ENCODE measurements around a stretch of chr4.

DNA sequence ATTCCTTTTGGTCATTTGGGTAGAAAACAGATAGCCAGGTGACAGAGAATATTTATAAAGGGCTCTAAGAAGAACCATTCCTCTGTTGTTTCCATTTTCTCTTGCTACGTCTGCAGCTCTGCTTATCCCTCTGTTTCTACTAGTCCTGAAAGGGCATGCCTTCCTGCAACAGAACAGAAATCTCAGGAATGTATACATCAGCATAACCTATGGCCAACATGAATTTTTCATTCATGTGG is 15.3 kb upstream of the JADE1 start:
- PRO-cap, result no peak
CAGE:
- cytosol, long polyA plus RNA, result no peak
- long polyA plus RNA, result no peak
- nucleus, long polyA plus RNA, result no peak

DNA sequence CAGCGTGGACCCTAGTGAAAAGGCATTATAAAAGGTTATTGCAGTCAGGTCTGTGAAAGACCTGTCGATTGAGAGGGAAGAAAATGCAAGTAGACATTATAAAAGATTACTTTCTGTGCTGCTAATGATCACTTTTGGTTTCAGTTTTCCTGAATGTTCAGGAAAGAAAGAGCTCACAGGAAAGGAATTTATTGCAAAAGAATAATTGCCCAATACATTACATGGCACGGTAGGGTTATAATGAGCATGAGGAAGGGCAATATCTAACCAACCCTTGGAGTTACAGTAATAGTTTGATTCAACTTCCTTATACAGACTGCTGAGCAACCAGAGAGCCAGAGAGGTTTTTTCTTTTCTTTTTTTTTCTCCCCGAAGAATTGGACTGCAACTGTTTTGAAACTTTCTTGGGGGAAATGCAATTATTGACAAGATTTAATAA is 246.9 kb downstream of the C4orf33 start:
- PRO-cap, result no peak
CAGE:
- cytosol, long polyA plus RNA, result no peak
- long polyA plus RNA, result no peak
- nucleus, long polyA plus RNA, result no peak

DNA sequence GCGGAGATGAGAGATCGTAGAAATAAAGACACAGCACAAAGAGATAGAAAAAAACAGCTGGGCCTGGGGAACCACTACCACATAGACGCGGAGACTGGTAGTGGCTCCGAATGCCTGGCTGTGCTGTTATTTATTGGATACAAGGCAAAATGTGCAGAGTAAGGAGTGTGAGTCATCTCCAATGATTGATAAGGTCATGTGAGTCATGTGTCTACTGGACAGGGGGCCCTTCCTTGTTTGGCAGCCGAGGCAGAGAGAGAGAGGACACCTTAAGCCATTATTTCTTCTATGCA is 921.8 kb upstream of the PCDH10 start:
- PRO-cap, result no peak
CAGE:
- cytosol, long polyA plus RNA, result no peak
- long polyA plus RNA, result no peak
- nucleus, long polyA plus RNA, result no peak

- PRO-cap, result no peak
CAGE:
- cytosol, long polyA plus RNA, result no peak
- long polyA plus RNA, result no peak
- nucleus, long polyA plus RNA, result no peak
Observed at GRCh38 chr4:136395245-136395775, 1137.0 kb downstream of the PCDH18 start.

GRCh38 chr4:138112660-138113656 is 129.2 kb downstream of the SLC7A11 start:
- PRO-cap, result no peak
CAGE:
- cytosol, long polyA plus RNA, result no peak
- long polyA plus RNA, result no peak
- nucleus, long polyA plus RNA, result no peak

GRCh38 chr4:138666436-138666930 is 349.1 kb upstream of the NOCT start:
- PRO-cap, result no peak
CAGE:
- cytosol, long polyA plus RNA, result no peak
- long polyA plus RNA, result no peak
- nucleus, long polyA plus RNA, result no peak

- PRO-cap, result no peak
CAGE:
- cytosol, long polyA plus RNA, result no peak
- long polyA plus RNA, result no peak
- nucleus, long polyA plus RNA, result no peak
Observed at GRCh38 chr4:138911801-138912314, 103.7 kb upstream of the NOCT start.

- PRO-cap, result no peak
CAGE:
- cytosol, long polyA plus RNA, result no peak
- long polyA plus RNA, result no peak
- nucleus, long polyA plus RNA, result no peak
Observed at GRCh38 chr4:138912366-138913121, 103.0 kb upstream of the NOCT start.

DNA sequence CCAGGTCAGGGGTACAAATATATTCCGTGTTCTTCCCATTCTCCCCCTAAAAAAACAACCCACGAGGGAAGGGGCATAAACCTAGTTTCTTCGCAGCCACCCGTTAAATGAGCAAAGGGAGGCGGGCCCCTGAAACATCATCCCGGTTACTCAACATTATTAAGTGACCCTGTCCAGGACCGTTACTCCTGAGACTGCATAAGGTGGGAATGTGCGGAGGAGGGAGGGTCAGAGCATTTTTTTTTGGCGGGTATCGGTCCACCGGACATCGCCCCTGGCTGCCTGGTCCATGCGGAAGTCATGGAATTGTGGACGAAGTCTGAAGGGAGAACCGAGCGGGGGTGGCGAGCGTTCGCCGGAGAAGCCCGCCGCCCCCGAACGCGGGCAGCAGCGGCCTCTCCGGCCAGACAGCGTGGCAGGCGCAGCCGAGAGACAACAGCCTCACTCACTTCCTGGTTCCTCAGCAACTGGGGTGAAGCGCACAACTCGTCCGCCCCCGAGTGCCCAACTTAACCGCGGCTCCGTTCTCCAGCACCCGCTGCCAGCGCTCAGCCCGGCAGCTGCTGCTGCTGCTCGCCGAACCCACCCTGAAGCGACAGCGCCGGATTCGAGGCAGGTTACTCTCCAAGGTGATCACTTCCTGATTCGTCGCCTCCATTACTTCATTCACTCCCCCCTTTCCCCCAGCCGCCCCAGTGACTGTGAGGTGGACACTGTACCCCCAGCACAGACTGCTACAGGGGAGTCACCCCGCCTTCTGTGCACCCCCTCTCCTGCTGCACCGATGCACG is 67.9 kb downstream of the NOCT start:
- PRO-cap, result no peak
CAGE:
- cytosol, long polyA plus RNA, result start-site peak on the plus strand centred at position 183 of the sequence, 17 bp wide, 15 and 22 reads in 2 replicates; start-site peak on the plus strand centred at position 279 of the sequence, 31 bp wide, 35 and 25 reads in 2 replicates
- long polyA plus RNA, result no peak
- nucleus, long polyA plus RNA, result start-site peak on the plus strand centred at position 213 of the sequence, 163 bp wide, 14 and 67 reads in 2 replicates

DNA sequence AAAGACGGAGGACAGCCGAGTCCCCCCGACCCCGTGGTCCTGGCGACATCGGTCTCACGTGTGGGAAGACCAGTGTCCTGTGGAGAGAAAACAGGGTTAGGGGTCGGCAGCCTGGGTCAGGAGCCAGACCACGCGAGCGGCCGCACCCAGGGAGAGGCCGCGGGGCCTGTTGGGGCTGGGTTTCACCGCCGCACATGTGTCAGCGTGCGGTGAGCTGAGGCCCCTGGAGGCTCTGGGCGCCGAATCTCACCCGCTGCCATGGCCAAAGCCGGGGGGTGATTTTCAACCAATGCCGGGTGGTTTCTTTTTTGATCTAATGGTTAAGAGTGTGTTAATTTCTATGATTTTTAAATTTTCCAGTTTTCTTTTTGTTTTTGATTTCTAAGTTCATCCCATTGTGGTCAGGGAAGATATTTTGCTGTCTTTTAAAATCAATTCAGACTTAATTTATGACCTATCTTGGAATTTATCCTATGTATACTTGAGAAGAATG is 17.7 kb upstream of the RAB33B start:
- PRO-cap, result no peak
CAGE:
- cytosol, long polyA plus RNA, result no peak
- long polyA plus RNA, result no peak
- nucleus, long polyA plus RNA, result no peak

DNA sequence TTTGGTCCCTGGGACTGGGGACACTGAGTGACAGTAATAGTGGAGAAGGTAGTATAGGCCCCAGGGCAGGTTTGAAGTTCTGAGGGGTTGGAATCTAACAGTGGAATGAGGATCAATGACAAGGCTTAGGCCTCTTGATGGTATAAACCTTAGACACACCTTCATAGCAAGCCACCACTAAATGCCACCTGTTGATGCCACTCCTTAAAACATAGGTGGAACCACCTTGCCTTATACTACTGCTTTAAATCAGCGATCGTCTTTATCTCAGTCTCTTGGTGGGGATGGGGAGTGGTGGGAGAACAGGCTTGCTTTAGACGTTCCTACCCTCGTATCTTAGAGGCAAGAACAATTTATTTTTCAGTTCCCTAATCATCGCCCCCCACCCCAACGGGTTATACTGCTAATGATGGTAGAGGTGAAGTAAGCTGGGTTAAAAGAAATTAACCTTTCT is 1.2 kb downstream of the RAB33B start:
- PRO-cap, result no peak
CAGE:
- cytosol, long polyA plus RNA, result no peak
- long polyA plus RNA, result no peak
- nucleus, long polyA plus RNA, result no peak

GRCh38 chr4:139559049-139559529 is 3.1 kb upstream of the SETD7 start:
- PRO-cap, result no peak
CAGE:
- cytosol, long polyA plus RNA, result no peak
- long polyA plus RNA, result no peak
- nucleus, long polyA plus RNA, result no peak

DNA sequence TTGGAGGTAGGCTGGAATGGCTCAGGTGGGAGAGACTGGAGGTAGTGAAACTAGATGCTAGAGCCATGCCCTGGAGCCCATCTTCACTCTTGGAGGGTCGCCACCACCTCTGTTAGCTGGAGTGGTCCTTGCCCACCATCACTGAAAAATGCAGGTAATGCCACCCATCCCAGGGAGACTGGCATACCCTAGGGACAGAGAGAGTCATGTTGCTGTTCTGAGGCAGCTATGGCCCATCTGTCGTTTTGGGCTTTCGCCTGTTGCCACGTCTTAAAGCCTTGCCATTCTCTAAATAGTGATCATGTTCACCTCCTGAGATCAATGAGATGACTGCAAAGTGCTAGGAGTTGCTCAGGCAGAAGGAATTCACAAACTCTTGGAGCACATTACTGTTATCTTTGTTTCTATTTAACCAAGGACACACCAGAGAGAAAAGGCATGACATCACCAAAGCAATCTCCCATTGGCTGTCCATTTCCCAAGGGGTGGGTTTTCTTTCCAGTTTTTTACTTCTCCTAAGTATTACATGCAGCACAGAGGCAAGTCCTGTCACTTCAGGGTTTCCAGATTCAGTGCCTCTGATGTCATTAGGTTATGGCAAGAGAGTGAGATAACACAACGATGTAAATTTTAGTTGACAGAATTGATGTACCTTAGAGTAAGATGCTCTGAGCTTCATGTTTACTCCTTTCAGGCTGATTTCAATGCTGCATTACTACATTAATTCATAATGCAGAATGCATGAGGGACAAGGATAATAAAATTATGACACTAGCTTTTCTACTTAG is 37.1 kb upstream of the SETD7 start:
- PRO-cap, result no peak
CAGE:
- cytosol, long polyA plus RNA, result no peak
- long polyA plus RNA, result no peak
- nucleus, long polyA plus RNA, result no peak

GRCh38 chr4:139689306-139689657 is 23.7 kb downstream of the MGST2 start:
- PRO-cap, result no peak
CAGE:
- cytosol, long polyA plus RNA, result no peak
- long polyA plus RNA, result no peak
- nucleus, long polyA plus RNA, result no peak

DNA sequence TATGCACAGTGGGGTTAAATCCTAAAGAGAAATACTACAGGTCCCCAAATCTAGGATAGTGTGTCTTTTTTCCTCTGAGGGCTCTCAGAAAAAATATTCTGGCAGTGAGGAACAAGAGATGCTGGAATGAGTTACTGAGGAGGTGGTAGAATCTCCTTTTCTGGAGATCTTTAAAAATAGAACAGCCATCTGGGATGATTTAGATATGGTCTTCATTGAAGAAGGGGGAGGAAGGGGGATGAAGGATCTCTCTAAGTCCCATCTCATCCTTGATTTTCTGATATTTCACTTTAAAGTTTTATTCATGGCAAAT is 235.0 kb downstream of the MAML3 start:
- PRO-cap, result no peak
CAGE:
- cytosol, long polyA plus RNA, result no peak
- long polyA plus RNA, result no peak
- nucleus, long polyA plus RNA, result no peak

- PRO-cap, result no peak
CAGE:
- cytosol, long polyA plus RNA, result no peak
- long polyA plus RNA, result no peak
- nucleus, long polyA plus RNA, result no peak
Observed at GRCh38 chr4:140032703-140033402, 121.1 kb downstream of the MAML3 start.

DNA sequence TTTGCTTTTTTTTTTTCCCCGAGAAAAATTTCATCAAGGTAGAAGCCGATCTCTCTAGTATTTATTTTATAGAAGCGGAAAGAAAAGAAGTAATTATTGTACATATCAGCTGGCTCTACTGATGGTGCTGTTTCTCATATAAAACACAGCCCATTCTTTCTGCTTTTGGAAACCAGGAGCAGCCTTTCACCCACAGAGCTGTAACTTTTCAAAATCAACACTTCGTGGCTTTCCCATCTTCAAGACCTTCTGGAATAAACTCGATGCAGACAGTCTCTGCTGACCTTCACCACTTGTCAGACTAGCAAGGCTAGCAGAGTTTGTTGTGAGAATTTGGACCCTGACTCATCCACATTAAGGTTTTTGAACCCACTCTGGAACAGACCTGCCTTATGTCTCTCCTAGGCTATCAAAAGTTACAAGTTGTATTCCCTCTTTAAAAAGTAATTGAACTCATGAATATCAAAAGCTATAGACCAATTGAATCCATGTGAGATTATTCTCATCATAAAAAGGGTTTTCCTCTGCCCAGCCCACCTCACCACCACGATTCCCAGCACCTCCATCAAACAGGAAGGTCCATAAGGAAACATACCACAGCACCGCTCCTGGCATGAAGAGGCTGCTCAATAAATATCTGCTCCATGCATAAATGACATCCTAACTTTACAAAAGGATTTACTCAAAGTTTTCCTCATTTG is 88.6 kb downstream of the MAML3 start:
- PRO-cap, result no peak
CAGE:
- cytosol, long polyA plus RNA, result no peak
- long polyA plus RNA, result no peak
- nucleus, long polyA plus RNA, result no peak

GRCh38 chr4:140096511-140096825 is 57.5 kb downstream of the MAML3 start:
- PRO-cap, result no peak
CAGE:
- cytosol, long polyA plus RNA, result no peak
- long polyA plus RNA, result no peak
- nucleus, long polyA plus RNA, result no peak

DNA sequence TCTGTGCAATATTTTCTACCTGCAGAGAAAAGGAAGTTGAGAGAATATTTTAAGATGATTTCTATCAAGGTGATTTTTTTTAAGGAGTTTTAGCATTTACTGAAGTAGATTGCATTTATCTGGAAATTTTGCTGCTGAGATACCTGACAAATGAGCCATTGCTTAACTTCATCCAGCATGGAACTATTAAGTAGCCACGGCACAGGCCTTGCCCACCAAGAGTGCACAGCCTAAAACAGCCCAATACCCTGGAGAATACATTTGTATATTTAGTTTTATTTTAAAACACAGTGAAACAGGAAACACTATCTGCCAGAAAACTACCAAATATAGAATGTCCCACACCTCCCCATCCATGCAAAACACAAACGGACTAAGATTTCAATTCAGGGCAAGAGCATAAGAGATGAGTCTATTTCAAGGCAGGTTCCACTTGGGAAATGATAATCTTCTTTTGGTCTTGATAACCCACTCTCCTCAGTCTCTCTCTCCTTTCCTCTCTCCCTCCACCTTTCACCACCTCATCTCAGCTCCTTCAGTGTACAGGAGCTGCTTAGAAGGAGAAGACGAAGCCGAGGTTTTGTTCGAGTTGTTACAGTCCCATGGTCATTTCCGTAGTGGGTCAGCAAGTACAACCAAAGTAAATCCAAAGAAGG is 57.0 kb downstream of the MAML3 start:
- PRO-cap, result no peak
CAGE:
- cytosol, long polyA plus RNA, result no peak
- long polyA plus RNA, result no peak
- nucleus, long polyA plus RNA, result no peak

- PRO-cap, result no peak
CAGE:
- cytosol, long polyA plus RNA, result no peak
- long polyA plus RNA, result no peak
- nucleus, long polyA plus RNA, result no peak
Observed at GRCh38 chr4:140186529-140187159, 32.7 kb upstream of the MAML3 start.